Mesothelial cell of epicardium (in vitro differentiated cells): ENCODE measurements around a stretch of chr11.

- PRO-cap: no peak
Measured at GRCh38 chr11:45434283-45434609, 148.1 kb upstream of the SYT13 start.

DNA sequence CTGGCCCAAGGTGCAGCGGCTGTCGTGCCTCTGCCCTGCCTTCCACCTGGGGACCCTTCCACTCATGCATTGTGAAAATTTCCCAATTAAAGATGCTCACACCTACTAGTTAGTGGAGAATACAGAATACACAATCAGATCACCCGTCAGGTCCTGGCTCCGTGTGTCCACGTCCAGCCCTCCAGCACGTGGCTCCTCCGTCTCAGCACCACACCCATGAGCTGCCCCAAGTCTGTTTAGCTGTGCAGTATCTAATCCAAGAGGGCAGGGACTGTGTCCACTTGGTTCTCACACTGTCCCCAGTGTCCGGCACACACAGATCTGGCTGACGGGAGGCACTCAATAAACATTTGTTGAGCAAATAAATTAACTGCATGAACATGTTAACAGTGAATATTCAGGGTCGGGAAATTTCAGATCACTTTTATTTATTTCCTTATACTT lies 110.9 kb downstream of the CHST1 start:
- PRO-cap: no peak

- PRO-cap: no peak
Measured at GRCh38 chr11:45721907-45722484, 56.6 kb upstream of the CHST1 start.

DNA sequence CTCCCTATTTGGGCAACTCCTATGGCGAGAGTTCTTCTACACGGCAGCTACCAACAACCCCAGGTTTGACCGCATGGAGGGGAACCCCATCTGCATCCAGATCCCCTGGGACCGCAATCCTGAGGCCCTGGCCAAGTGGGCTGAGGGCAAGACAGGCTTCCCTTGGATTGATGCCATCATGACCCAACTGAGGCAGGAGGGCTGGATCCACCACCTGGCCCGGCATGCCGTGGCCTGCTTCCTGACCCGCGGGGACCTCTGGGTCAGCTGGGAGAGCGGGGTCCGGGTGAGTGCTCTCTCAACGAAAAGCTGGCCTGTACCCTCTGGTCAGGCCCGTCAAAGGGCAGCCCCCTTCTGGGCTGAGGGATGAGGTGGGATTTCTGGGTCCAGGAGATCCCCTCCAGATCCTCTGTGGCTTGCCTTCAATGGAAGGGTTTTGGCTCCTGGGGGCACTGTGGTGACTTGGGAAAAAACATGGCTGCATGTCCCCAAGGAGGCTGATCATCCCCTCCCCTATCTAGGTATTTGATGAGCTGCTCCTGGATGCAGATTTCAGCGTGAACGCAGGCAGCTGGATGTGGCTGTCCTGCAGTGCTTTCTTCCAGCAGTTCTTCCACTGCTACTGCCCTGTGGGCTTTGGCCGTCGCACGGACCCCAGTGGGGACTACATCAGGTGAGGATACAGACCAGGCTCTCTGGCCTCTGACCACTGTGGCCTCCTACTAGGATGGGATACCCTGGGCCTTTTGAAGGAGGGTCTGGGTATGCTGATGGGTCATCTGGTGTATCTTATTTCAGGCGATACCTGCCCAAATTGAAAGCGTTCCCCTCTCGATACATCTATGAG lies 15.7 kb upstream of the MAPK8IP1 start:
- PRO-cap: no peak

GRCh38 chr11:45908739-45909276 lies 1.7 kb upstream of the FREY1 start:
- PRO-cap: no peak

DNA sequence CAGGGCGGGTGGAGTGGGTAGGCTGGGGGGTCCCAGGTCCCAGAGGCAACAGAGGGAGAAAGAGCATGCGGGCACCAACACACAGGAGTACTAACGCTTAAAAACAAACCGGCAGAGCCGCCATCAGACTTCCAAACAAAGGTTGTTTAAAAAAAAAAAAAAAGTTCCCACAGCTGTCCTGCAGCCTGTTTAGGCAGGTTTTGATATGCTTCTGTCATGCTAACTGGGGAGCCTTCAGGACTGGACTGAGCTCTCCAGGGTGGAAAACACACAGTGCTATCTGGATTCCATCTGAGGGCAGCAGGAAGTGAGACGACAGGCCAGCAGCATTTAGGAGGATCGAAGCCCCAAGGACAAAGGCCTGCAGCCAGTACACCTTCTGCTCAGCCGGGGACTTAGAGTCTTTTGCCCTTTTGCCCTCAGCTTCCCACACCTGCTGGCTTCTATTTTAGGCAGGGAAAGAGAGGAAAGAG lies 12.0 kb downstream of the LARGE2 start:
- PRO-cap: no peak

DNA sequence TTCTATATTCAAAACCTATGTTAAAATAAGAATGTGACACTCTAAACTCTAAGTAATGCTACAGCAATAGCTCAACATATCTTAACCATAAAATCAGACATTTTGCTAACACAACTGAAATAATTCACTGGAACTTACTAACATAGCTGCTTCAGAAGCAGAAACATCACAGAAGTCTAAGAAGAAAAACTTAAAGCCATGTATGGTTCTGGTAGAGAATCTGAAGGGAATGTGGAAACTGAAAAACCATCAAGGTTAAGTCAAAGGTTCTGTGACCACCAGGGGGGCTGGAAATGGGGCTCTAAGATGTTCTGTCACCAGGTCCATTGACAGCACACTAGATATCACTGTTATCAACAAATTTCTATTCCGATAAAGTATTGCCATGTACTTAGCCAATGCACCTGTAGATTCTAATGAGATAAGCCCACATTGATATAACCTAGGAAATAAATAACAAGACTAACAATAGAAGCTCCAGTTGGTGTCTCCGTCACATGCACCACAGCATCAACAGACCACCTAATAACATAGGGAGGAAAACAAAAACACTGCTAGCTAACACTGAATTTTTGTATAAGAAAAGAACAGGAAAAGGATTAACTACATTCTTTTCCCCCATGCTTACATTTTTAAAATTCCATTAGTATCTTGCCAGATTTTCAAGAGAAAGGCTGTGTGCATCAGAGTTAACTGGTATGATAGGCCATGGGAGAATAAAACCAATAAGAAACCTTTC lies 78.7 kb downstream of the LARGE2 start:
- PRO-cap: no peak

- PRO-cap: no peak
Measured at GRCh38 chr11:46083700-46084496, 37.4 kb downstream of the PHF21A start.

- PRO-cap: no peak
Measured at GRCh38 chr11:46267760-46268070, 9.7 kb upstream of the CREB3L1 start.

DNA sequence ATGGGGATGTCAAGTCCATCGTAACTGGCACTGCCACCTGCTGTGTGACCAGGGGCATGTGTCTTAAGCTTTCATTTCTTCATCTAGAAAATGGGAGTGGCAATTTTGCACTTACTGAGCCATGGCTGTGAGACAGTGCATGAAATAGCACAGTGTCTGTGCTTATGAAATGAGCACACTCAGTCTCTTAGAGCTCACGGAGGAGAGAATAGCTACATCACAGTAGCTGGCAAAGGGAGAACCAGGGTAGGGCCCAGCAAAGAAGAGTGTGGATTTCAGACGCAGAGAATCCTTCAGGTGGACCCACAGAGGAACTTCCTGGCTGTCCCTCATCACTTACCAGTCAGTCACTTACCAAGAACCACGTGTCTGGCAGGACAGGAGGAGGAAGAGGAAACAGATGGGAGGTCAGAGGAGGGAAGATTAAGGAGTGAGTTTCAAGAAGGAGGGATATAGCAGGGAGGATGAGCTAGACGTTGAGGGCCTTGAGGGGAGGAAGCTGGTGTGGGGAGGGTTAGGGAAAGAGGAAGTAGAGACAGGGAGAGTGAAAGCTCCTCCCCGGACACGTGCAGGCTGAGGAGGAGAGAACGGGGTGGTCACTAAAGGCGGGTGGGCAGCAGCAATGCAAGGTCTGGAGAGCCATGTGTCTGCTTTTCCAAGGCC lies 28.8 kb upstream of the DGKZ start:
- PRO-cap: no peak

- PRO-cap: no peak
Measured at GRCh38 chr11:46342113-46342695, 5.1 kb upstream of the DGKZ start.

DNA sequence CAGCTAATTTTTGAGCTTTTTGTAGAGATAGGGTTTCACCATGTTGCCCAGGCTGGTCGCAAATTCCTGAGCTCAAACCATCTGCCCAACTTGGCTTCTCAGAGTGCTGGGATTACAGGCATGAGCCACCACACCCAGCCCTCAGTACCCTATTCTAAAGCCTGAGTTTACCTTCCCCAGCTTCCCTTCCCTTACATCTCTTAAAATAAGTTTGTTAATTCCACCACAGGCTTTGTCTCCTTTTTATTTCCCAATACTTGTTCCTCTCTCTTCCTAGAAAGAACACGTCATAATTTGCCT lies 59.0 kb downstream of the AMBRA1 start:
- PRO-cap: no peak

DNA sequence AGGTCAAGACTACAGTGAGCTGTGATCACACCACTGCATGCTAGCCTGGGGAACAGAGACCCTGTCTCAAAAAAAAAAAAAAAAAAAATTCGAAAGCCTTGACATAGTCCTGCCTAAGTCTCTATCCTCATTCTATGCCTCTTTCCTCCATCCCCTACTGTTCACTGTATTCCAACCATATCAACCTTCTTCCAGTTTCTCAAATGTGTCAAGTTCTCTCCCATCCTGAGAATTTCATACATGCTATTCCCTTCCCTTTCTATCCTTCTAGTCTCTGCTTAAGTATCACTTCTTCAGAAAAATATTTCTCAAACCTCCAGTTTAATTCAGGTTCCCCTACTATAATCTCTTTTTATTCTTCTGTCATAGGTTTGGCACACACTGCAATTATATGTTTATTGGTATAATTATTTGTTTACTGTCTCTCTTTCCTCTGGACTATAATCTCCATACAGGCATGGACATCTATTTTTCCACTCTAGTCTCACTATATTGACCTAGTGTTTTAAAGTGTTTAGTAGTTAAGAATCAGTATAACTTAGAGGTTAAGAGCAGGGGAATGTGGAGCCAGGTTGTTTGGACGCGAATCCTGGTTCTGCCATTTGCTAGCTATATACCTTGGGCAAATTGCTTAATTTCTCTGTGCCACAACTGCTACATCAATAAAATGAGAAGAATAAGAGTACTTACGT lies 11.6 kb downstream of the AMBRA1 start:
- PRO-cap: no peak

- PRO-cap: no peak
Measured at GRCh38 chr11:46618819-46619379, 1.5 kb downstream of the ATG13 start.

DNA sequence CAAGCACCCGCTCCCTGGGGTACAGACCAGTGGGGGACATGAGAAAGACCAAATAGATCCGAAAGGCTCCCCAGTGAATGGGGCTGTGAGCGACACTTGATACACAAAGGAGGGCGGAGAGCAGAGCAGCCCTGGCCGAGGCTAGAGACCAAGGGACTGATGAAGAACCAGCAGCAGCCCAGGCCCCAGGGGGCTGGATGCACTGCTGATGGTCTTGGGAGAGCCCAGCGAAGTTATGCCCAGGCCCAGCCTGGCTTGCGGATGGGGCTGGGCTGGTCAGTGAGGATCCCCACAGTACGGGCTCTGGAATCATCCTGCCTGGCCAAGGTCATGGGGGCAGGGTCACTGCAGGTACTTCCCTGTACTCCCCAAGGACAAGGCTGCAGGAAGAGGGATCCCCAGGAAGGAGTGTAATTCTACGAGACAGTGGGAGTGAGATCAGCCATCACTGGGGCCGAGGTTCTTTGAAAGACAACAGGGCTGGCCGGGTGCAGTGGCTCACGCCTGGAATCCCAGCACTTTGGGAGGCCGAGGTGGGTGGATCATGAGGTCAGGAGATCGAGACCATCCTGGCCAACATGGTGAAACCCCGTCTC lies 23.1 kb downstream of the ARHGAP1 start:
- PRO-cap: no peak

- PRO-cap: no peak
Measured at GRCh38 chr11:46693437-46694088, 6.9 kb downstream of the ARHGAP1 start.

GRCh38 chr11:46780157-46780665 lies 61.2 kb downstream of the F2 start:
- PRO-cap: no peak

DNA sequence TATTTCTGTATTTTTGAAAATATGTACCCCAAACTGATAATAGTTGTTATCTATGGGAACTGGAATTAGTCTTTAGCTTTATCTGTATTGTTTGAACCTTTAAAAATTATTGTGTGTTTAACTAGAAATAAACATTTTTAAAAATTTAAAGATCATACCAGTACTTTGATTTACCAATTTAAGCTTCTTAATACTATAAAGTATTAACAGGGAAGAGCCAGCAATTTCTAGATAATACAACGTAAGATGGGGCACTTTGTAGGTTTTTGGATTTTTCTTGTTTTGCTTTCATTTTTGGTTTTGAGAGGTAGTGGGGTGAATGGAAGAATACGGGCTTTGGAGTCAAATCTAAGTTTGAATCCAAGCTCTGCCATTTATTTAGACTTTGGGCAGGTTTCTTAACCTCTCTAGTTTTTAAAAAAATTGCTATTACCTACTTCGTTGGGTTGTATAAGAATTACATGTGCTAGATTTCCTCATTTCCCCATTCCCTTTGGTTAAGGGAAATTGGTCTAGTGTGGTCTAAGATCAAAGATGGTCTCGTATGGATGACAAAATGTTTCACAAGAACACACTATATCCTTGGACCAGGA lies 44.9 kb downstream of the CSTPP1 start:
- PRO-cap: no peak

DNA sequence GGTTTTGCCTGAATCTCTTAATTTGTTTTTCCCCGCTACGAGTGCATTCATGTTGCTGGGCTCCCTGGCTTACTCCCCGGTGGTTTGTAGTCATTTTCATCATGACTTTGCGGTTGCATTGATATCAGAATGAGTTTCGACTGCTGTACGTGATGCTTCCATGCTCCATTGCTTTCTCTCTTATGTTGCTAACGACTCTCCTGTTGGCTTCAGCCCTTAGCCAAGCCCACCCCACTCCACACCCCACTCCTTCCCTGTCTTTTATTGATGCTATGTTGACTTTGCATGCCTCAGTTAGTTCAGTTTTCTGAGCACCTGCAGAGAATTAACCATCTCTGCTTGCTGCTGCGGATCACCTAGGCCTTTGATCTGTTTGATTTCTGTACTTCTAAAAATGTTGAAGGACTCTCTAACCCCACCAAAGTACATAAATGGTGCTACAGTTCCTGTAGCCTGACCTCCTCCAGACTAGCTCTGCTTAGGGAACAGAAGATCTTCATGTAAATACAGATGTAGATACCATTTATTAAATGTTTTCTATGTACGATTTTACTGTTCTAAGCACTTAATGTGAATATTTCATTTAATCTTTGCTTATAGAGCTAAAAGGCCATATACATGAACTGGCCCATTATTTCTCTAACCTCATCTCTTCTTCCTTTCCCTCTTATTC lies 65.2 kb downstream of the ARFGAP2 start:
- PRO-cap: no peak

GRCh38 chr11:47153361-47153819 lies 23.3 kb downstream of the ARFGAP2 start:
- PRO-cap: no peak